Mononuclear cell (primary cell): ENCODE data around the gene SPDYE5.

GRCh38 chr7:74039166-74039867 is 11.3 kb downstream of the ELN start:
- RRBS = no CpG with 5 or more reads among the region's 13 CpGs

- RRBS = no CpG with 5 or more reads among the region's 29 CpGs
Measured at GRCh38 chr7:74061687-74062742, 21.6 kb upstream of the LIMK1 start.

- RRBS = no CpG with 5 or more reads among the region's 28 CpGs
Measured at GRCh38 chr7:74062886-74063815, 20.5 kb upstream of the LIMK1 start.

DNA sequence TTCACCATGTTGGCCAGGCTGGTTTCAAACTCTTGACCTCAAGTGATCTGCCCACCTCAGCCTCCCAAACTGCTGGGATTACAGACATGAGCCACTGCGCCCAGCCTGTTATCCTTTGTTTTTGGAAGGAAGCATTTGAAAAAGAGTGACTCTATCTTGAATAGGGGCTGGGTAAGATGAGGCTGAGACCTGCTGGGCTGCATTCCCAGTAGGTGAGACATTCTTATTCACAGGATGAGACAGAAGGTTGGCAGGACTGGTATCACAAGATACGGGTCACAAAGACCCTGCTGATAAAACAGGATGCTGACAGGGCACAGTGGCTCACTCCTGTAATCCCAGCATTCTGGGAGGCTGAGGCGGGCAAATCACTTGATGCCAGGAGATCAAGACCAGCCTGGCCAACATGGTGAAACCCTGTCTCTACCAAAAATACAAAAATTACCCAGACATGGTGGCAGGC is 40.5 kb upstream of the EIF4H start:
- RRBS = no CpG with 5 or more reads among the region's 3 CpGs

- RRBS = 20% methylated on average over 12 of the region's 17 CpGs
Measured at GRCh38 chr7:74206512-74206818, 3.3 kb upstream of the LAT2 start.

DNA sequence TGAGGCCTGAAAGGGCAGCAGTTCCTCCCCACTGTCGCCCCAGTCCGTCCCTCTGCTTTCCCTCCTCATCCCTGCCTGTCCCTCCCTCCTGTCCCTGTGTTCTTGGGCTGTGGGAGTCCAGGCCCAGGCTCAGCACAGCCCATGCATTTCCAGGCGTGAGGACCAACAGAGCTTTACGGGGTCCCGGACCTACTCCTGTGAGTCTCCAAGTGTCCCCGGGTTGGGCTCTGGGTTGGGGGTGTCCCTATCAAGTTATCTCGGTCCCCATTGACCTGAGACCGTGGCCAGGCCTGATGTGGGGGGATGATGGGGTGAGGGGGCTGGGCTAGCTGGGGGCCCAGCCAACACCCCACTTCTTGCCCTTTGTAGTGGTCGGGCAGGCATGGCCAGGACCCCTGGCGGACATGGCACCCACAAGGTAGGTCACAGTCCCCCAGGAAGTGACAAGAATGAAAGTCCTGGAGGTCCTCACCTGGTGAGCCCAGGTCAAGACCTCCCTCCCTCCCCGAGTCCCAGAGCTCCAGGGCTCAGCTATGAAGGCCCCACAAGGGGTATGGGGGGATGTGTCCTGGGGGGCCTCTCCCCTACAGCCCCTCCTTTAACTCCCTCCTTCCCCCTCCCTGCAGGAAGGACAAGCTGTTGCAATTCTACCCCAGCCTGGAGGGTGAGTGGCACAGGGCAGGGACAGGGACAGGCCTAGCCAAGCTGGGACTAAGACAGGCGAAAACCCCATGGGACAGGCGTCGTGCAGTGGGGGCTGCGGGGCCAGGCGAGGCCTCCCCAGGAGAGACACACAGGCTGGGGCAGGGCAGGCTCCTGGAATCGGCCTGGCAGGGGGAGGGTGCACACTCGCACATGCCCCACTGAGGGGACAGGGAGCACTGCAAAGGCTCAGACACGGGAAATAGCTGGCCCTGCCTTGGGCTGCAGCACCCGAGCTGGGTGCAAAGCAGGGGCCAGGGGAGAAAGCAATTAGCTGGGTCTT is 10.1 kb downstream of the LAT2 start:
- RRBS = no CpG with 5 or more reads among the region's 20 CpGs

- RRBS = no CpG with 5 or more reads among the region's 4 CpGs
Measured at GRCh38 chr7:74287318-74287720, 1.9 kb upstream of the CLIP2 start.

- RRBS = no CpG with 5 or more reads among the region's 17 CpGs
Measured at GRCh38 chr7:74379851-74381092, 73.4 kb upstream of the GTF2IRD1 start.

DNA sequence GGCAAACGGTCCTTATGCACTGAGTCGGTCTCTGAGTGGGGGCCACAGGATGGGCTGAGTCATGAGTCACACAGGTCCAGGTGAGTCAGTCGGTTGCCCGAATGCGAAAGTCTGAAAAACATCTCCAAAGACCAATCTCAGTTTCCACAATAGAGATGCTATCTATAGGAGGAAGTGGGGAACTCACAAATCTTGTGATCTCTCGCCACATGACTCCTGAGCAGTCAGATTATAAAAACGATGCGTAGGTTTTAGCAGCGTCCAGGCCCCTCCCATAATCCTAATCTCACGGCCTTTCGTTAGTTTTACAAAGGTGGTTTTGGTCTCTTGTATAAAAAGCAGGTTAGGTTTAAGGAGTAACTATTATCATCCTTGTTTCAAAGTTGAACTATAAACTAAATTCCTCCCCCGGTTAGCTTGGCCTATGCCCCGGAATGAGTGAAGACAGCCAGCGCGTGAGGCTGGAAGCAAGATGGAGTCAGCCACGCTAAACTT is 1.2 kb upstream of the GTF2IRD1 start:
- RRBS = no CpG with 5 or more reads among the region's 16 CpGs

- RRBS = no CpG with 5 or more reads among the region's 7 CpGs
Measured at GRCh38 chr7:74498934-74499713, 45.4 kb downstream of the GTF2IRD1 start.

GRCh38 chr7:74589698-74590243 is 67.7 kb upstream of the GTF2I start:
- RRBS = no CpG with 5 or more reads among the region's 13 CpGs

GRCh38 chr7:74649816-74650436 is 7.6 kb upstream of the GTF2I start:
- RRBS = no CpG with 5 or more reads among the region's 12 CpGs

DNA sequence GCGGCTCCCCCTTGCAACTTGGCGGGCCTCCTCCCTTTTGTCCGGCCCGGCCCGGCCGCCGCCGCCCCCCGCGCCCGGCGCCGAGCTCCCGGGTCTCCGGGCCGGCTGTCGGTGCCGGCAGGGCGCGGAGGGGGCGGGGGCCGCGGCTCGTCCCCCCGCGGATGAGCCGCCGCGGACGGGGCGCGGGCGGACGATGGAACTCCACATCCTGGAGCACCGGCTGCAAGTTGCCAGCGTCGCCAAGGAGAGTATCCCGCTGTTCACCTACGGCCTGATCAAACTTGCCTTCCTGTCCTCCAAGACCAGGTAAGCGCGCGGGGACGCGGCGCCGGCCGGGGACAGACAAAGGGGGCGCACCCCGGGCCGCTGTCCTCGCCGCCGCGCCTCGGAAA is 284 bp downstream of the CASTOR2 start:
- RRBS = no CpG with 5 or more reads among the region's 55 CpGs

DNA sequence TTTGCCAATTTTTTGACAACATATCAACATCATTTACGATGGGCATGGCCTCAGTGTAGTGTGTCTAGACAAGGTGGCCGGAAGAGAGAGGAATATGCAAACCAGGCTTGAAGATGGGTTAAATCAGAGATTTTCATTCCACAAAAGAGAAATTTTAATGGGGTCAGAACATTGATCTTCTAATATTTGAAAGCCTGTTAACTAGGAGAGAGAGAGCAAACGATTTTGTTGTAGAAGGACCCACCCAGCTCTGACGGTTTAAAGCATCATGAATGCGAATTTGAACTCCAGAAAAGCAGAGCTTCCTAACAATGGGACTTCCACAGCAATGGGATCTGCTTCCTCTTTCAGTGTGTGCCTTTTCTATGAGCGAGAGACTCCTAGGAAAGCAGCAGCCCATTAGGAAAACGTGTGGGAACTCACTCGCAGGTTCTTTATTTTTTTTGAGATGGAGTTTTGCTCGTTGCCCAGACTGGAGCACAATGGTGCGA is at the start of gene SPDYE5:
Gene SPDYE5 (plus strand): TSS at position 308 of the 491 bp plus-strand sequence.
- RRBS = no CpG with 5 or more reads among the region's 10 CpGs

- RRBS = no CpG with 5 or more reads among the region's 7 CpGs
Measured at GRCh38 chr7:75525690-75526282, 33.7 kb downstream of the SPDYE5 start.

DNA sequence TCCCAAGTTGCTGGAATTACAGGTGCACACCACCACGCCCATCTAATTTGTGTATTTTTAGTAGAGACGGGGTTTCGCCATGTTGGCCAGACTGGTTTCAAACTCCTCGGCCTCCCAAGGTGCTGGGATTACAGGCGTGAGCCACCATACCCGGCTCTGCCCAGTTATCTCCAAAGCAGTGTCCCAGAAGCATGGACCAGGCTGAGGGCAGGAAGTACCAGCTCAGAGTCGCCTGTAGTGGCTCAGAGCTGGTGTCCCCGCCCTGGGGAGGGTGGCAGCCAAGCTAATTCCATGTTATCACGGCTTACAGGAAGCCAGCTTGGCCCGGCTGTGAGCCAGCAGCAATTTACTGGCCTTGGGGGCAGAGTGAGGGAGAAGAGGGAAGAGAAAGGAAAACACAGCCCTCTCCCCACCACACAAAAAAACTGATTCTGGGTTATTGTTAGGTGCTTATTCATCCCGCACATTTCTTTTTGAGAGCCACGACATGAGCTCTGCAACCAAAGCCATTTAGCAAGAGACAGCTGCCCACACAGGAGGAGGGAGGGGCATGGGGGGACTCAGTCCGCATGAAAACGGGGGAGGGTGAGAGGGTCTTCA is 88.1 kb downstream of the HIP1 start:
- RRBS = no CpG with 5 or more reads among the region's 14 CpGs

DNA sequence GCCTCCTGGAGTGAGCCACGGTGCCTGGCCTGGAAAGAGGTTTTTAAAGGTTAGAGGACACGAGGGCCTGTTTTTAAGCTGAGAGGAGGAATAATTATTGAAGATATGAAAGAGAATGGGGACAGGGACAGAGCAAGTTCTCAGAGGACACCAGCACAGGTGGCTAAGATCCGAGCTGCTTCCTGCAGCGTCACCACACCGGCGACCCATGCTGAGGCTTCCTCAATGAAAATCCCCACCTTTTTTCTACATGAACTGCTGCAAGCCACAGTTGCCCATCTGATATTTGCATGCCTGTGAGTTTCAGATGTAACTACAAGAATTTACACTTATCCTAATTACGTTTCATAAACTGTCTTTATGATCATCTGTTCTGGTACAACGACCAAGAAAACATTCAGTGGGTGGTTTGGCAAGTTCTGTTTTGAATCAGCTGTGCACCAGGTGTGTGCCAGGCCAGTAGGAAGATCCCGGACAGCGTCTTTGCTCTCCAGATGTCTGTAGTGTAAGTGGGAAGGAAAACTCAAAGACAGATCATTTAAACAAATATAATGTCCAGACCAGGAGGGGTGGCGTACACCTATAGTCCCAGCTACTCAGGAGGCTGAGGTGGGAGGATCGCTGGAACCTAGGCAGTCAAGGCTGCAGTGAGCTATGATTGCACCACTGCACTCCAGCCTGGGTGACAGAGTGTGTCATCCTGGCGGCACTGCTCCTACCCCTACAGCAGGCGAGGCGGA is 75.8 kb downstream of the HIP1 start:
- RRBS = no CpG with 5 or more reads among the region's 15 CpGs

- RRBS = no CpG with 5 or more reads among the region's 2 CpGs
Measured at GRCh38 chr7:75819574-75820010, 6.0 kb upstream of the CCL24 start.

DNA sequence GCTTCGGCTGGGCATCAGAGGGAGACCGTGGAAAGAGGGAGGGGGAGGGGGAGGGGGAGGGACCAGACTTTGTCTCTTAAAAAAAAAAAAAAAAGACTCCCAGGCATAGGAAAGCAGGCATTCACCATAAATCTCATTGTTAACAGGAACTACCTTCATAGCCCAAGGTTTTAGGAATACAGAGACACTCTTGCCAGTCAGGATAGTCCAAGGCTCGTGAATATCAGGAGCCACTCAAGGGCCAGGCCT is 38.2 kb downstream of the POR start:
- RRBS = no CpG with 5 or more reads among the region's 3 CpGs

DNA sequence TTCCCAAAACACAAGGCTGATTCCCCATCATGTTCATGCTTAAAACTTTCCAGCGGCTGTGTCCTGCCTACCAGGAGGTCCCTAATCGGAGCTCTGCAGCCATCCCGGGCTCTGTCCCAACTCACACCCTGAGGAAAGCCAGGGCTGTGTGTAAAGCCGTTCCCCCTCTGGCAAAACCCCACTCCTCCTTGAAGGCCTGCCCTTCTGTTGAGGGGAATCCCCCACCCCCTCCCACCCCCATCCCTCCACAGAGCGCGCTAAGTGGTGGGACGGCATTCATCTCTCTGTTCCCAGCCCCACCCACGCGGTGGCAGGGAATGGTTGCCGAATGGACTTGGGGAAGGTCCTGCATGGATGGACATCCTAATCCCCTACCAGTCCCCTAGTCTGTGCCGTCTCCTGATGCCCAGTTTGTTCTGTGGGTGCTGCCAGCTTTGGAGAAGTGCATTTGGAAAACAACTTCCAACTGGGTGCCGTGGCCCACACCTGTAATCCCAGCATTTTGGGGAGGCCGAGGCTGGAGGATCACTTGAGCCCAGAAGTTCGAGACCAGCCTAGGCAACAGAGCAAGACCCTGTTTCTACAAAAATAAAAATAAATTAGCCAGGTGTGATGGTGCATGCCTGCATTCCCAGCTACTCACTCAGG is 785 bp upstream of the TMEM120A start:
- RRBS = 80% methylated on average over 2 of the region's 14 CpGs